SJCRH30 (cell line): ENCODE measurements around a stretch of chr1.

- RAMPAGE, long total RNA = no peak
Observed at GRCh38 chr1:205256100-205256463, 28.3 kb downstream of the TMCC2 start.

DNA sequence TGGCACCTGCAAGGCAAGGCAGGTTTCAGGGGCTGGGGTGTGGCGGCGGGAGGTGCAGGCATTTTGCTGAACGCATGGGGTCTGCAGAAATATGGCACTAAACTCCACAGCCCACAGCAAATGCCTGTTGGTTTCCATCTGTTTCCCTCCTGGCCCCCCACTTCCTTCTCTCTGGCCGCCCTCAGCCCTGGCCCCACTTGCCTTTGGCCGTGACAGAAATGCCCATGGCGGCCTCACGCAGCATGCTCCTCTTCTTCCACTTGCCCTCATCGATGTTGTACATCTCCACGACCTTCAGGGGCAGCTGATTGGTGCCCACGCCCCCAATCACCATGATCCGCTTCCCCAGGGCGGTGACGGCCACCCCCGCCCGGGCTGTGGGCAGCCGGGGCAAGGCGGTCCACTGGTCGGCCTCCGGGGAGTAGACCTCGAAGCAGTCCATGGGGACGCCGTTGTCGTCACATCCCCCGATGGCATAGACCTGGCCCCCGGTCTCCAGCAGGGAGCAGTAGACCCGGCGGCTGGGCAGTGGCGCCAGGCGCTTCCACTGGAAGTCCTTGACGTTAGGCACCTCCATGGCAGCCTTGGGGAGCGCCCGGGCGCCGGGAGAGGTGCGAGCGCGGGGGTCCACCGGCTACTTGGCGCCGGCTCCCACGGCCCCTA, 13.6 kb downstream of the KLHDC8A start:
- RAMPAGE, long total RNA = no peak

GRCh38 chr1:205430648-205431088, 8.8 kb upstream of the LEMD1 start:
- RAMPAGE, long total RNA = no peak

DNA sequence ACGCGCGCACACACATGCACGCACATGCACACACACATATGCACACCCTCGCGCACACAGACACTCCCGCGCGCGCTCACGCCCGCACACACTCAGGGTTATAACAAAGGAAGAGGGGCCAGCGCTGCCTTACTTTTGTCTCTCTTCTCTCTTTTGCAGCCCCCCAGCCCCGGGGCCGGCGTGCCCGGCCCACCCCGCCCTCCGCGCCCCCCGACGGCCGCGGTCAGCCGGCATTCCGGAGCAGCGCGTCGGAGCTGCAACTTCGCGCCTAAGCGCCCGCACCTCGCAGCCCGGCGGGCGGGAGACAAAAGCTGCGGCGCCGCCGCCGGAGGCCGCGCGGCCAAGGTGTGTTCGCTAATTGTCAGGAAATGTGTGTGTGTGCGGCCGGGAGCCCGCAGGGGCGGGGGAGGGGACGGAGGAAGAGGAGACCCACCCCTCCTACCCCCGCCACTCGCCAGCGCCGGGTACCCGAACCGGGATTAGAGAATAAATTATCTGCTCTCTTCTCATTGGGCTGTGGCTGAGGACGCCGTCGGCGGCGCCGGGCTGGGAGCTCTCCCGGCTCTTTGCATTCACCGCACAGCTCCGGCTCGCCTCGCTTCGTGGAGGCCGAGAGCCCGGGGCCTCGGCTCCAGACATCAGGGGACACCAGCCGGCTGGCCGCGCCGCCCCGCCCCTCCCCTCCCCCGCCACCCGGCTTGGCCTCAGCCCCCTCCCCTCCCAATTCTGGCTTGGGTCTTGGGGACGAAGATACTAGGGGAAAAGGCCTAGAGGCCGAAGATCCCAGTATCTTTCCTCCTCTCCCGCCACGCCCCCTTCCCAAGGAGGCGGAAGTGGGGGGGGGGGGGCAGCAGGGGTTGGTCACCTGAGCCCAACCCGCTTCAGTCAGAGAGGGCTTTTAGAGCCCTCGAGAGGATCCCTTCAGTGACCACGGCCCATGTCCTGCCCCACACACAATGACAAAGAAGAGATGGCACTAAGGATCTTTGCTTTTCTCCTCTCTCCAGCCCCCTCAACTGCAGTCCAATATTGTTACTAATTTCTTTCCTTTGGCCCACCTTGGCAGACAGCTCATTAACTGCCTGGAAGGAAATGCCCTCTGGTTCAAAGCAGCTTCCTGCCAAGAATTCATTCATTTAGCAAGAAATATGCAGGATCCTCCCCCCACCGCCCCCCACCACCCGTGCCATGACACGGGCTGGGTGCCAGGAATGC, 1.3 kb upstream of the BLACAT1 start:
- RAMPAGE, long total RNA = no peak

DNA sequence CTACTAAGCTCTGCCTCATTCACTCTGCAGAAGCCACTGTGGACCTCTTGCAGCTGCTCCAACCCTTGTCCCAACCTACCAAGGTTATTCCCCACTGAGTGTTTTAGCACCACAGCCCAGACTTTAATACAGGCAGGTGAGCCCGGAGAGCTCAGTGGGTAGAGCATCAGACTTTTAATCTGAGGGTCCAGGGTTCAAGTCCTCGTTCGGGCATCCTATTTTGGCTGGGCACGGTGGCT, 18.1 kb upstream of the BLACAT1 start:
- RAMPAGE, long total RNA = no peak

GRCh38 chr1:205599132-205599904, 30.5 kb downstream of the MFSD4A start:
- RAMPAGE, long total RNA = no peak

GRCh38 chr1:205600028-205600678, 31.3 kb downstream of the MFSD4A start:
- RAMPAGE, long total RNA = no peak

DNA sequence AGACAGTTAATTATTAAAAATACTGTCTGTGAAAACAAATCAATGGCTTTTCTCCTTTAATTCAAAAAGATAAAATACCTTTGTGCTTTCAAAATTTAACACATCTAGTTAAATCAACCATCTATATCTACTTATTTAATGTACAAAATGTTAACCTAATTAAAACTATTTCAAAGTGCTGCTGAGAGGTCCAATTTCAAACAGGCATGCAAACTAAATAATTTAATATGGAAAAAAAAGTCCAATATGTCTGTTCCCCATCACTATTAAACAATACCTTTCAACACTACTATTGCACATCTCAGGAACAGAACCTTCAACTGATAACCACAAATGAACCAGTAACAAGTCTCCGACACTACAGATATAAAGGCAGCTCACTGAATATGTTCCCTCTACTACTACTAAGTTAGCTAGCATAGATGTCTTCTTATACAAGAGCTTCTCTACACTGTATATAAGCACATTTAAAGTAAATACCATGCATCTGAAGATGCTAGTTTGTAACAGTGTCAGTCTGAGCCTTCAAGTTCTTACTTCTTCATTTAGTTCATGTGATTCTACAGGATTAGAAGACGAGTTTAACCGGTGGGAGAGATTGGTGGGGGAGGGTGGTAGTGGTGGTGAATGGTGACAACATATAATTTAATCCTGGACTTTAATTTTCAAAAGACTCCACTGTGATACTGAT, 17.4 kb downstream of the ELK4 start:
- RAMPAGE, long total RNA = no peak

GRCh38 chr1:205620187-205620913, 11.5 kb downstream of the ELK4 start:
- RAMPAGE, long total RNA = no peak

DNA sequence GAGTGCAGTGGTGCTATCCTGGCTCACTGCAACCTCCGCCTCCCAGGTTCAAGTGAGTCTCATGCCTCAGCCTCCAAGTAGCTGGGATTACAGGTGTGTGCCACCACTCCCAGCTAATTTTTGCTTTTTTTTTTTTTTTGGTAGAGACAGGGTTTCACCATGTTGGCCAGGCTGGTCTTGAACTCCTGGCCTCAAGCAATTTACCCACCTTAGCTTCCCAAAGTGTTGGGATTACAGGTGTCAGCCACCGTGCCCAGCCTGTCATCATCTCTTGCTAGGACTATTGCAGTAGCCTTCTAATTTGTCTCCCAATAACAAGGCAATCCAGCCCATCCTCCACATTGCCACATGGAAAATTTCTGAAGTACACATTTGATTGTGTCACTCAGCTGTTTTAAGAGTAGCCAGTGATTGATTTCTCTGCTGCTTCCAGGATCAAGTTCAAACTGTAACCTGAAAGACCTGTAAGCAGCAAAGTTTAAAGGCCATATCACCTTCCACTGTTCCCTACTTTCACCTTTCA, 7.6 kb upstream of the ELK4 start:
- RAMPAGE, long total RNA = no peak

DNA sequence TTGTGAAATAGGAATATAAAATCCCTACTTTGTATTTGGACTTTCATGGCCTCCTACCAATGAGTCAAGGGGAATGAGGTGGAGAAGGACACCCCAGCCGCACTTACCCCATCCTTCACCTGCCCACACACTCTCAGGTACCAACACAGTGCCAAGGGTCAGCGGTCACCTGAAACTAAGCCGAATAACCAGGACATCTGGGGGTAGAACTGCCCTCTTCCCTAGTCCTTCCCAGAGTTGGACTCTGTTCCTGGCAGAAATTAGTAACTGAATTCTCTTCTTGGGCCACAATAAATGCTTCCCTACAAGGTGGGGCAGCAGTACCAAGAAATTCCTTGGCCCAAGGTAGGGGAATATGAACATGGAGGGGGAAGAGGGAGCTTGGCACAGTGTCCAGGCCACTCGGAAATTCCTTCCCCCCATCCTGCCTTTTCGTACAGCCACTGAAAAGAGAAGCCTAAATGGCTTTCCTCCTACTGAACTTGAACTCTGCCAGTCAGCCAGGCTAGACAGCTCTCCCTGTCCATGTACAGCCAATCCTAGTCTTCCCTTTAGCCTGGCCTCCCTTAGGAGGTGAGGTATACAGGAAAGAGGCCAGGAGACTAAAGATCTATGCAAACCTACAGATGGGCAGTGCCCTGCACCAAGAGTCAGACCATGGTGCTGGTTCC, 7.2 kb downstream of the SLC45A3 start:
- RAMPAGE, long total RNA = no peak

- RAMPAGE, long total RNA = no peak
Observed at GRCh38 chr1:205715286-205716672, 34.2 kb downstream of the NUCKS1 start.

DNA sequence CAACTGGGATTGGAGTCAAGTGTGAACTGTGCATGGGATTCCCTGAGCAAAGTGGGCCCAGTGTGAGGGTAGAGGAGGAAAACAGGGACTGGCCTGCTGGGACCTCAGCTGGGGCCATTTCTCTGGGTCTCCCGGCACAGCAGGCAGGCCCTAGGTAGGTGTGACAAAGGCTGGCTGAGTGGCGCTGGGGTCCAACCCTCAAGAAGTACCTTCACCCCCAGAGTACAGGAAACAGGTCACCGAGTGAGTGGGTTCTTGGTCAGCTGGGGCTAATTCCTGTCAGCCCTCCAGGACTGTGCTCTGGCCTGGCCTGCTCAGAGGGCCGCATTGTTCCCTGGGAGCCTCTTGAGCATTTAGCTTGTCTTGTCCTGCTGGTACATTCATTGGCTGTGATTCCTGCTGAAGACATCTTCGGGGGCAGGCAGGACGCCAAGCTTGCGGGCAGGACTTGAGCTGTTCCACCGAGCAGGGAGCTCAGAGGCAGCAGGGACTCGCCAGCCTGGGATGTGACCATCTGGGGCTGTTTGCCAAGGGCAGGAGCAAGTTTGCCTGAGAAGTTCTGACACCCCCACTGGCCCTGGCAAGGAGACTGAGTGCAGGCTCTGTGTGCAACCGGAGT, 6.9 kb upstream of the SLC26A9 start:
- RAMPAGE, long total RNA = no peak

DNA sequence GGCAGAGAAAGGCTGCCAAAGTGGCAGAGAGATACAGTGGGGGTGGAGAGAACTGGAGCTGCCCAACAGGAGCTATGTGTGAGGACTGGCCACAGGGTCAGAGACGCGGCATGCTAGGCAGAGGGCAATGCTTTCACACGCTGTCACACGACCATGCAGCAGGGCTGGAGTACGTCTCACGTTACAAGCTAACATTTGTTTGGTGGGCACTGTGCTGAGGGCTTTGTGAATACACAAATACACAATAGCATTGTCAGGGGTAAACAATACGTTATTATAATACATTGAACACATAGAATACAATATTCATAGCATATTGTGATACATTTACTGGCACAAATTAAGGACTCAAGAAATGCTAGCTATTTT, 4.7 kb downstream of the RAB7B start:
- RAMPAGE, long total RNA = no peak

- RAMPAGE, long total RNA = no peak
Observed at GRCh38 chr1:206036551-206037054, 12.9 kb upstream of the CTSE start.

DNA sequence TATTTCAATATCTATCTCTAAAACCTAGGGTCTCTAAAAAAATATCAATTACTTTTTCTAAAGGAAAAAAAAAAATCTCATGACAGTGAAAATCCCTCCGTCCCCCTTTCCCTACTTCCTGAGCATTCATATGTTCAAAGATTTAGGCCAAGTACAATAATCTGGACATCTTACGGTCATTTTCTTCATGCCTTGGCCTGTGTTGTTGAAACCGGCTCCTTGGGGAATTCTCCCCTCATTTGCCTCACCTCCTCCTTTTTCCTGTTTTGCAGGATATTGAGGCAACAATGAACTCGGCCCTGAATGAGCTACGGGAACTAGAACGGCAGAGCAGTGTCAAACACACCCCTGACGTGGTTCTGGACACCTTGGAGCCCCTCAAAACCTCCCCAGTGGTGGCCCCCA, 9.5 kb upstream of the IKBKE start:
- RAMPAGE, long total RNA = no peak

GRCh38 chr1:206557749-206558755, 50.7 kb downstream of the RASSF5 start:
- RAMPAGE, long total RNA = no peak

DNA sequence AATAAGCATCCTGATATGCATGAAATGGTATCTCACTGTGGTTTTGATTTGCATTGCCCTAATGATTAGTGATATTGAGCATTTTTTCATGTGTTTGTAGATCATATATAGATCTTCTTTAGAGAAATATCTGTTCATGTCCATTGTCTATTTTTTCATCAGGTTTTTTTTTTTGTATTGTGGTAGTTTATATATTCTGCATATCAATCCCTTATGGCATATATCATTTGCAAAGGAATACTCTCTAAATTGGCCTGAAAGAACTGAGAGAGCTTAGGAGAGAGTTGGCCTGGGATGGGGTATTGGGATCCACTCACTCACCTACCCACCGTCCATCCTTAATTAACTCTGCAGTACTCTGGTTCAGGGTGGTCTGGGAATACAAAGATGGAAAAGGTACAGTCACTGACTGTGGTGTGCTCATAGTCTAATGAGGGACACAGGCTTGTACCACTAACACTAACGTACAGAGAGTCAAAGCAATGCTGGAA, 41.1 kb downstream of the EIF2D start:
- RAMPAGE, long total RNA = no peak

DNA sequence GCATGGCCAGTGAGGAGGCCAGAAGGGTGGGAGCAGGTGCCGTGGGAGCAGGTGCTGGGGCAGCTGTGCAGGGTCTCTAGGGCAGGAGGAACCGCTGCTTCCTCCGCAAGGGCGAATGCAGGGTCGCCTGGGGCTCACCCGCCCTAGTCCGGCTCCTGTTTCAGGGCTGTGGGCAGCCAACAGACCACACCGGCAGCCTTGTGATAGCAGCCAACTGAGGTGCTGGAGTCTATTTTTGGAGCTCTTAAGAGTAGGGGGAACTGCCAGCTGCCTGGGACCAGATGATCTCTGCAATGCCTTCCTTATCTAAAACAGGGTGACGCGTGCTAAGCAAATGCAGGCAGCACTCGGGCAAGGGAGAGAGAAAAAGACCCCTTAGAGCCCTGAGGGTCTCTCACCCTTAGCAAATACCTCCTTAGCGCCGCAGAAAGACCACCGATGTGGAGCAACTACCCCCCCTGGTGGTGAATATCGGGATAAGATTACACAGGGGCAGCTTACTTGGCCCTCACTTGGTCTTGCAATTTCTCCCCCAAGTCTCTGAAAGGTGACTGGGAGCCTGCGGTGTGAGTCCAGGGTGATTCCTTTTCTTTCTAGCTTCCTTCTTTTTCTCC, 20.7 kb upstream of the MAPKAPK2 start:
- RAMPAGE, long total RNA = no peak

- RAMPAGE, long total RNA = no peak
Observed at GRCh38 chr1:206686124-206687235, 1.8 kb downstream of the MAPKAPK2 start.